ENCODE results near the genes SMAD4 and RAB27B.

- PRO-cap: no peak
These were observed 67.3 kb downstream of the MYO5B start for GRCh38 chr18:50127619-50128124.

GRCh38 chr18:50194048-50194505 is 870 bp downstream of the MYO5B start:
- PRO-cap: bidirectional peak, plus-strand start at chr18:50194263, minus-strand start at chr18:50193946

DNA sequence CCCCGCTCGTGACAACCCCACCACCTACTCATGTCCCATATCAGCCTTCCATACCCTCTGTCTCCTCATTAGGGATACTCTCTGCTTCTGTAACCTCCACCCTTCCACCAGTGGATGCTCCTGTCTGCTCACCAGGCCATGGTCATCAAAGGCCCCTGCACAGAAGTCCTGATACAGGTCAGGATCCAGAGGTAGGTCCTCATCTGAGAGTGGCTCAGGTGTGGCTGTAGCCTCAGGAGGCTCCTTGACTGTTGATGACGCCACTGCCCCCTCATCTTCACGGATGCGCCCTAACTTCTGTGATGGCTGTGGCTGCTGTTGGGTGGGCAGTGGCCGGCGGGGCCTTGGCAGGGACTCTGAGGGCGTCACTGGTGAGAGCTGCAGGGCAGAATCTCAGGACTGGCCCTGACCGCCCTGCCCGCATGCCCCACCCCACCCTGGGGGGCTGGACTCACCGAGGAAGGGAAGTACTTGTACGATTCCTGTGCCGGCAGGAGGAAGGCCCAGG is 2.6 kb downstream of the CXXC1 start:
- PRO-cap: no peak

DNA sequence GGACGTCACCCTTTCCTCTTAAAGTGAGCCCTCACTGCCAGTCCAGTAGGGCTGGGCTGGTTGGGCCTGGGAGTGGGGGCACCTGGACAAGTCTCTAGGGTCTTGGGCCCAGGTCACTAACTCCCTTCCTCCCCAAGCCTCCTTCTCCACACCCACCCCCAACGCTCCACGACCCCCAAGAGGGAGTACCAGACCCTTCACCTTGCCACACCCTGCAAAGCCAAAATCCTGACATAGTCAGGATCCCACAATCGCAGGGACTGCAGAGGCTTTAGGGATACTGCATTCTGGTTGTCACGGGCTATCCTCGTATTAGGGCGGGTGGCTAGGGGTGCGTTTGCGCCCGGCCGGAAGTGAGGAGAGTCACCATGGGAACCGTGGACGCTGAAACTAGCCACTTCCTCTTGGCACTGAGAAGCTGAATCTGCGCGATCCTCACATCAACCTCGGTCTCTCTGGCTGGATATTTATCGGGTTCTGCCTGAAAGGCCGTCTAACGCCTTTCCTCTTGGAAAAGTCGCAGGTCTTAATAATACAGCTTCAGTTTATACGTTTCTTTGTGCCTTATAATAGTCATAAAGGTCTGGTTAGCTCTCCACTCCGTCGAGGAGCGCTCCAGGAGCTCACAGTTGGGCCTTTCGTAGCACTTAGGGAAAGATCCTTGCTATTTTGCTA is 10.4 kb upstream of the CXXC1 start:
- PRO-cap: bidirectional peak, plus-strand start at position 429 of the sequence, minus-strand start at position 363 of the sequence

GRCh38 chr18:50650597-50651172 is 90.8 kb downstream of the MAPK4 start:
- PRO-cap: no peak

GRCh38 chr18:50816696-50817213 is 3.1 kb downstream of the MRO start:
- PRO-cap: no peak

DNA sequence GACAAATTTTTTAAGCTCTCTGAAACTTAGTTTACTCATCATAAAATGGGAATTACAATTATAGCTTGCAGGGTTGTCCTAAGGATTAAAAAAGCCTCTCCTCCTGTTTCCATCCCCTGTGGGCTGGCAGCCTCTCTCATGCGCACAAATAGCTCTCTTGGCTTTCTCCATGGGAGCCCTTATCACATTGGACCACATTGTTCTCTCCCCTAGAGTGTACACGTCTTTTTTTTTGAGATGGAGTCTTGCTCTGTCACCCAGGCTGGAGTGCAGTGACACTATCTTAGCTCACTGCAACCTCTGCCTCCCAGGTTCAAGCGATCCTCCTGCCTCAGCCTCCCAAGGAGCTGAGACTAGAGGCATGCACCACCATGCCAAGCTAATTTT is 22.0 kb upstream of the MRO start:
- PRO-cap: no peak

DNA sequence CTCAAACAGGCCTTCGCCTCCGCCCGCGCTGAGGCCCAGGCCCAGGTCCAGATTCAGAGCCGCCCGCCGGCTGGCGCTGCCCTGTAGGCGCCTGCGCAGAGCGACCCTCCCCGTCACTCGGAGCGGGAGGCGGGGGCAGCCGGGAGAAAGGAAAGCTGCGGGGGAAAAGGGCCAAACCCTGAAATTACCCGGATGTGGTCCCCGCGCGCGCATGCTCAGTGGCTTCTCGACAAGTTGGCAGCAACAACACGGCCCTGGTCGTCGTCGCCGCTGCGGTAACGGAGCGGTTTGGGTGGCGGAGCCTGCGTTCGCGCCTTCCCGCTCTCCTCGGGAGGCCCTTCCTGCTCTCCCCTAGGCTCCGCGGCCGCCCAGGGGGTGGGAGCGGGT is at the start of gene SMAD4:
Gene SMAD4, plus strand, starts transcription at position 212 of the 387 bp plus-strand sequence.
- PRO-cap: bidirectional peak, plus-strand start at position 218 of the sequence, minus-strand start at position 72 of the sequence

GRCh38 chr18:51037767-51038516 is 7.9 kb downstream of the SMAD4 start:
- PRO-cap: no peak

GRCh38 chr18:51193585-51194139 is 3.8 kb downstream of the MEX3C start:
- PRO-cap: no peak

DNA sequence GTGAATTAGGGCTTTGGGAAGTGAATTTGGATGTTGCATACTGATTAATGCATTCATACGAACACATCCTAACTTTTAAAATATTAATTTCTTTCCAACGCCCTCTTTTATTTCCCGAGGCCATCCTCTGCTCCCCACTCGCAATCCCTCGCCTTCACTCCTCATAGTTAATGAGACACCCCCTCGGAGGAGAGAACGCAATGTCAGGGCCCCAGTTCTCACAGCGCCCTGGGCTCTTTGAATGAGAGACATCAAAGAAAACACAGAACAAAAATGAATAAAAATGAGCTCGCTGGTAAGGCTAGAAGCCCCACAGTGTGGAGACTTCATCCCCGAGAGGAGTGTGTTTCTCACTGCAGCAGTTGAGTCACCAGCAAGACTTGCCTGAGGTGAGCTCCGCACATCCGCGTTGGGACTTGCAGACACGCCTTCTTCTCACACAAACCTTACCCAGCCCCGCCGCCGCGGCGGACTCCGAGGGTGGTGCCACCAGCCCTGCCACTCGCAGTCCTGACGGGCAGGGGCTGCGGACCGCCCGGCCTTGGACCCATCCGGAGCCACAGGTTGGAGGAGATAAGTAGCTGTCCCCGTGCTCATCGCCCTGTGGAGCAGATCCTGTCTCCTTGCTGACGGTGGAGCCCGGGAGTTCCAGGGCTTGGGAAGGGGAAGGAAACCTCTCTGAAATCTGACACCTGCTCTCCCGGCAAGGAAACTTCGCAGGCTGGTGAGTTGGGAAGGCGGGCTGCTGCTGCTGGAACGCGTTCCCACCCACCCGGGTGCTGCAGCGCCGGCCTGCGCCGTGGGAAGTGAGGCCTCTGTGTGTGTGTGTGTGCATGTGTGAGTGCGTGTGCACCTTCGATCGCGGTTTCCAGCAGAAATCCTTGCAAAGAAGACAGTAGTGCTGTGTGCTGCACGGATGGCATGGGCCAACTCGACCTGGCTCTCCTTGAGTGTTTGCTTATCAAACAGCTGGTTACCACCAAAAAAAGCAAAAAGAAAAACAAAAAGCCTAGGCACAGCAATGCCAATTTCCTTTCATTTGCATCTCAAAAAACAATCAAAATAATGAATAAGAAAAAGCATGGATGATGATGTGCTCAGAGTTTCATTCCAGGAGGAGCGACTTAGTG is at the start of gene RAB27B:
Gene RAB27B, plus strand, starts transcription at position 501 of the 1,130 bp plus-strand sequence.
- PRO-cap: bidirectional peak, plus-strand start at position 470 of the sequence, minus-strand start at position 382 of the sequence

DNA sequence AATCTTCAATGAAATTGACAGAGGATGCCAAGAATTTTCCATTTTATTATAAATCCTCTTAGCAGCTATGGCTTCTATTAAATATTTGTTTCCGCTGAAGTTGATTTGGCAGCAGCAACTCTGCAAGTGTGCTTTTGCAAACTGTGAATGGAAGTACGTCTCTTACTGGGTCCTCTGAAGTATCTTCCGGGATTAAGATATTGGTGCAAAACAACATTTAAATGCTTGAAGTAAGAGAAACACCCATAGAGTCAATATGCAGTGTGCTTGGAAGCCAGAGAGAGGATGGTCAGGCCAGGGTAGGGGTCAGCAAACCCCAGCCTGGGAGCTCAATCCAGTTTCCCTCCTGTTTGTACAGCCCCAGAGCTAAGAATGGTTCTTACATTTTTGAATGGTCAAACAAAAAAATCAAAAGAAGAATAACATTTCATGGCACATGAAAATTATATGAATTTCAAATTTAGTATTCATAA is 13.6 kb downstream of the CCDC68 start:
- PRO-cap: no peak

- PRO-cap: bidirectional peak, plus-strand start at chr18:55321929, minus-strand start at chr18:55321756
These were observed 266.4 kb downstream of the TCF4 start for GRCh38 chr18:55321541-55322105.

DNA sequence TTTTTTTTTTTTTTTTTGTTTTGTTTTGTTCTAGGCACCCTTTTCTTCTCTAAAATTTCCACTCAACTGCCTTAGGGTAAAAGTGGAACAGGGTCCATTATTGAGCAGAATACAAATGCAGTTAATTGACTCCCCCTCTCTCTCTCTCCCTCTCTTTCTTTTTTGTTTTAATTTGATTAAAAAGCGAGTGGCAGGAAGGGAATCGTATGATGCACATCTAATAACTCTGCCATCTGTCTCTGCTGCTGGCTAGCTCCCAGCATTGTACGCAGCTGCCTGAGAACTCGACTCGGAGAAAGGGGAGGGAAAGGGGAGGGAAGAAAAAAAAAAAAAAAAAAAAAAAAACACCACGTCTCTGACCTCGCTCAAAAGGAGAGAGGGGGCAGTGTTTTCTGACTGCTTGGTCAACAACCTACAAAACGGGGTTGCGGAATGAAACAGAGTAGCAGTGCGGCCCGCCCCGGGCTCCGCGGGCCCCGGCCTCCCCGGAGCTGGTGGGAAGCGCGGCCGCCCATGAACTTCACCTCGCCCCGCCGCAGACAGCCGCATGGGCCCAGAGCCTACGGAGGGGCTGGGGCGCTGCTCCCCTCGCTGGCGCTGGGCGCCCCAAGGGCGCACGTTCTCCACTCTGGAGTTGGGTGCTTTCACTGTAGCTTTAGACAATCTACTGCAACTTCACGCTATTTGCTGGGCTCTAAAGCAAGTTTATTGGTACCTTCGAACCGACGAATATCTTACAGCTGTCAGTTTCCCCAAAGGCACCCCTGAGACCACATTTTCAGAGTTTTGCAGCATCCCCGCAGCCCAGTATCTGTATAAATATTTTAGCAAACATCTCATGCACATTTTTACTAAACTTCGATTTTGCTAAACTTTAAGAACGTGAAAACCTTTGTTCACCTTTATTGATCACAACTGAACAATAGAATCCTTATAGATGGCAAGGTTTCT is 265.6 kb downstream of the TCF4 start:
- PRO-cap: bidirectional peak, plus-strand start at position 417 of the sequence, minus-strand start at position 247 of the sequence

GRCh38 chr18:55404772-55405270 is 183.2 kb downstream of the TCF4 start:
- PRO-cap: no peak

- PRO-cap: no peak
These were observed 371.1 kb downstream of the TXNL1 start for GRCh38 chr18:56267290-56267697.

GRCh38 chr18:56923819-56924374 is 223.0 kb upstream of the BOD1L2 start:
- PRO-cap: no peak

DNA sequence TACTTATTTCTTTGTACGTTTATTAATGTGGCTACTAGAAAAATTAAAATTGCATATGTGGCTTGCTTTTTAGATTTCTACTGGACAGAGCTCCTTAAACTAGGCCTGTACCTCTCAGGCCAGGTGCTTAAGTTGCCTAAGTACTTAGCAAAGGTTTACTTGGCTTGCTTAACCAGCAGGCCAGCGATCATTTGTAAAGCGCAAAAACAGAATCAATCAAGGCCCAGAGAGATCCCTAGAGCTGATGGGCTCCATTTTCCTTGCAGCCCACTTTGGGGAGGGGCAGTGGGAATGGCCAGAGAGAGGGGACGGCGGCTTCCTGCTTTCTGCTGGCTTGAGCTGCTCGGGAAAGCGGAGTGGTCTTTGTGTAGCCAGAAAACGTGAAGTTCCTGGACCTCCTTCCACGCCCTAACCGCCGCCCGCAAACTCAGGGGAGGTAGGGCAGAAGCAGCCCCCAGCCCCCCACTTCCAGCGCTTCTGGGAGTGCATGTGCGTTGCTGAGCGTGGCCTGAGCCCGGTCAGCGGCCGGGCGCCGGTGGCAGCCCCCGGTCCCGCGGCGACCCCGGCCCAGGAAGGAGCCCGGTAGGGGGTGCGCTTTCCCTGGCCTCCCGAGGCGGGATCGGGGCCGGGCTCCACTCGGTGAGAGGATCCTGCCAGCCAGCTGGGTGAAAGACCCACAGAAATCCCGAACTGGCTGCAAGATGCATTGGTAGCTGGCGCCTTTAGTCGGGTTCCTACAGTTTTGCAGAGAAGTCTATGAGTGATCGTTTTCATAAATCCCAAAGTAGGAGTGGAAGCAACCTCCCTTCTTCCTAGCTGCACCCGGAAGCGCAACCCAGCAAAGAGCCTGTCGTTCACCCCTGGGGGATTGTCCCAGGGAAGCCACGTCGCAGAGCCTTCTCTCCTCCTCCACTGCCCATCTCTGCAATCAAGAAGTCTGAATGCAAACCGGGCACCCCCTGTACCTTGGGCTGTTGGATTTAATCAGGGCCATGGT is 25.3 kb upstream of the BOD1L2 start:
- PRO-cap: no peak

DNA sequence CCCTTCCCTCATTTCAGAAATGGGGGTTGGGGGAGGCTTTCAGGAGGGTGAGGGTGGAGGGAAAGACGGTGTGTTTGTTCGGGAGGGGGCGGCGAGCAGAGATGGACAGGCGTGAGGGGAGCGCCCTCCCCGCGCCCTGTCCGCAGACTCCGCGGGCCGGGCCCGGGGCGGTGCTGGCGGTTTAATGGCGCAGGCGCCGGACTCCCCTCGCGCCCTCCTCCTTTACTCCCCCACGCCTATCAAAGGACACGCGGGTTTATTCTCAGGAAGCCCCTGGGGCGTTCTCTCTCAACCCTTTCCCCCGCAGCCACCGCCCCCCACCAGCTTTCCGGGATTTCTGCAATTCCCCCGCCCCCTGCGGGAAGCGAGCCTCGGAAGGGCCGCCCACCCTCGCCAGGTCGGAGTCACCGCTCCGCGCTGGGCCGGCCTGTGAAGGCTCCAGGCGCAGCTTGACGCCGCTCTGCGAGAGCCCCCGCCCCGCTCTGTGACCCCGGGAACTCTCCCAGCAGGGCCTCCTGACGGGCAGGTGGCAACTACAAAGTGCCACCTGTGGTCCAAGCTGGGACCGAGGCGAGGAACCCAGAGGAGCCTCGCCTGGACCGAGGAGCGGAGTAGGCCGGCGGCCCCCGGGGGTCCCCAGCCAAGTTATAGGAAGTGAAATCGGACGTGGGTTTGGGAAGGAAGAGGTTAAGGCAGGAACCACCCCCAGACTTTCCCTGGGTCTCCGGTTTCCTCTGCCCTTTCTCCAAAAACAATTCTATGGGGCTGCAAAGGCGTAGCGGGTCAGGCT is 1.1 kb downstream of the ST8SIA3 start:
- PRO-cap: no peak

- PRO-cap: bidirectional peak, plus-strand start at chr18:58045068, minus-strand start at chr18:58045087; bidirectional peak, plus-strand start at chr18:58045171, minus-strand start at chr18:58045127; bidirectional peak, plus-strand start at chr18:58045699, minus-strand start at chr18:58045553
These were observed 1.2 kb downstream of the NEDD4L start for GRCh38 chr18:58044945-58045858.